Metastatic Liver Carcinoma in the Lung (tissue), 2 donors: Measurements from ENCODE around the gene FBXO5.

- PRO-cap, 2 experiments, result no peak in any of the 2 experiments
These were observed 89.7 kb upstream of the MTHFD1L start for GRCh38 chr6:150775647-150776367.

DNA sequence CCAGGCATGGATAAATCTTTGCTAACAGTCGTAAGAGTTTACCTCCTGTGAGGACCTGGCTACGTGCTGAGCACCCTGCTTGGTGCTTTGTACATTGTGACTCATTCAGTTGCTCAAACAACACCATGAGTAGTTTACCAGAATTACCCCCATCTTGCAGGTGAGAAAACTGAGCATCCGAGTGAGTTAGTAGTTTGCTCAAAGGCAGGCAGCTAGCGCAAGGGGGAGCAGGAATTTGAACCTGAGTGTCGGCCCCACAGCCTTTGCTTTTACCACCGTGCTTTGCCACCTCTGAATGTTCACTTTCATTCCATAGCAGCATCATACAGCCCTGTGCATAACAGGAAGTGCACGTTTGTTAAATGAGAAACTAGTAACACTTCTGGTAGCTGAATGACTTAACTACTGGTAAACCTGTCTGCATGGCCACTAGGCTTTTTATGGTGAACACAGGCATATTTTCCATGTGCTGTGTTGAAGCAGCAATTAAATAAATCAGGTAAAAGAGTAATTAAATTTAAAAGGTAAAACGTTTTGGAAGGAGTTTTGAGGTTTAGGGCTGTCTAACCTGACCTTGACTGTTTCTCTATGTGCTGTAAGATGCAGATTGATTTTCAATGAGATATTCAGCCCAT lies 122.0 kb downstream of the MTHFD1L start:
- PRO-cap, 2 experiments, result no peak in any of the 2 experiments

DNA sequence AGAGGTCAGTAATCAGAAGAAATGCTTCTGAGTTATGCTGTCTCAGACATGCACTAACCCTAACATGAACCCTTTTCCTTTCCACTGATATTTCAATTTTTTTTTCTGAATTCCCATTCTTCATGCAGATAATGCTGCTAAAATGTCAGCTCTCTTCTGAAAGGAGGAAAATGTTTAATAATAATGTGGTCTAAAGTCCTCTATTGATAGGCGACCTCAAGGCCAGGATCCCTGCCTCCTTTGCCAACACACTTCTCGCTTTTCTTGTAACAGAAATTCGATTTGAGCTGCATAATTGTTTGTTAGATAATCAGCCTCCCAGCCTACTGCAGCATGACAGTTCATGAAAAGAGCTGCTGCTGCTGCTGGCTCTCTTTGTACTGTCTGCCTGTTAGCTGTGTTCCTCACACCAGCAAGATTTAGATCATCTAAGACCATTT lies 153.9 kb downstream of the MTHFD1L start:
- PRO-cap, 2 experiments, result no peak in any of the 2 experiments

GRCh38 chr6:151024887-151025478 lies 159.5 kb downstream of the MTHFD1L start:
- PRO-cap, 2 experiments, result no peak in any of the 2 experiments

DNA sequence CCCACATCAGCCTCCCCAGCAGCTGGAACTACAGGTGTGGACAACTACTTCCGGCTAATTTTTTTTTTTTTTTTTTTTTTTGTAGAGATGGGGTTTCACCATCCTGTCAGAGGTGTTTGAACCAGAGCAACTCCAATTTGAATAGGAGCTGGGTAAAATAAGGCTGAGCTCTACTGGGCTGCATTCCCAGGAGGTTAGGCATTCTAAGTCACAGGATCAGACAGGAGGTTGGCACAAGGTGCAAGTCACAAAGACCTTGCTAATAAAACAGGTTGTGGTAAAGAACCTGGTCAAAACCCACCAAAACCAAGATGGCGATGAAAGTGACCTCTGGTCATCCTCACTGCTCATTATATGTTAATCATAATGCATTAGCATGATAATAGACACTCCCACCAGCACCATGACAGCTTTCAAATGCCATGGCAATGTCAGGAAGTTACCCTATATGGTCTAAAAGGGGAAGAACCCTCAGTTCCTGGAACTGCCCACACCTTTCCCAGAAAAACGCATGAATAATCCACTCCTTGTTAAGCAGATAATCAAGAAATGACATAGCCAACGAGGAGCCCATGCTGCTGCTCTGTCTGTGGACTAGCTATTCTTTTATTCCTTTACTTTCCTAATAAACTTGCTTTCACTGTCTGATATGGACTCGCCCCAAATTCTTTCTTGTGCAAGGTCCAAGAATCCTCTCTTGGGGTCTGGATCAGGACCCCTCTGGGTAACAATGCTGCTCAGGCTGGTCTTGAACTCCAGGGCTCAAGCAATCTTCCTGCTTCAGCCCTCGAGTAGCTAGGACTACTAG lies 10.6 kb upstream of the AKAP12 start:
- PRO-cap, 2 experiments, result no peak in any of the 2 experiments

DNA sequence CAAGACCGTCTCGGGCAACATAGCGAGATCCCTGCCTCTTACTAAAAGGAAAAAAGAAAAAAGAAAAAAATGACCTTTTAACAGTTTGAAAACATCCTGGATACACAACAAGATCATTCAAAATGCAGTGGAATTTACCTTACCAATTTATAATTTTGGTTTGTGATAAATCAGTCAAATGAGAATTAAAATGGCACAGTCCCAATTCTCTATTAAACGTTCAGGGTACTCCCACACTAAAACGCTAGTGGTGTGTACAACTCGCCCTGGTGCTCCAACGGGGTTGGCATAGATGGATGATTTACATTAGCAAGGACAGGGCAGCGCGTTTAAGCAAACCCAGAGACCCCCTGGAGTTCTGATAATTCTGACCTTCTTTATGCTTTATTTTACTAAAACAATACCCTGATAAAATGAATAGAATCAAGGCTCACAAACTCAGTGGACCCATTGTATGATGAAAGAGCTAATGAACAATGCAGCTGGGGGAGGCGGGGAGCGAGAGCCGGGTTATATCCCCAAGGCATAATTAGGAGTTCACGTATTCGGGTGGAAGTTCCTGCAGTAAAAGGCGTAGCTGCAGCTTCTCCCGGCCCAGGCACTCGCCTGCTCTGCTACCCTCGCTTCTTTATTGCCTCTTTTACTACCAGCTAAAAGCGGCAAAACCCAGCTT lies 2.0 kb downstream of the ZBTB2 start:
- PRO-cap, 2 experiments, result peak in 2 of 2 experiments; most common plus-strand start position 544 of the sequence (in 2)

DNA sequence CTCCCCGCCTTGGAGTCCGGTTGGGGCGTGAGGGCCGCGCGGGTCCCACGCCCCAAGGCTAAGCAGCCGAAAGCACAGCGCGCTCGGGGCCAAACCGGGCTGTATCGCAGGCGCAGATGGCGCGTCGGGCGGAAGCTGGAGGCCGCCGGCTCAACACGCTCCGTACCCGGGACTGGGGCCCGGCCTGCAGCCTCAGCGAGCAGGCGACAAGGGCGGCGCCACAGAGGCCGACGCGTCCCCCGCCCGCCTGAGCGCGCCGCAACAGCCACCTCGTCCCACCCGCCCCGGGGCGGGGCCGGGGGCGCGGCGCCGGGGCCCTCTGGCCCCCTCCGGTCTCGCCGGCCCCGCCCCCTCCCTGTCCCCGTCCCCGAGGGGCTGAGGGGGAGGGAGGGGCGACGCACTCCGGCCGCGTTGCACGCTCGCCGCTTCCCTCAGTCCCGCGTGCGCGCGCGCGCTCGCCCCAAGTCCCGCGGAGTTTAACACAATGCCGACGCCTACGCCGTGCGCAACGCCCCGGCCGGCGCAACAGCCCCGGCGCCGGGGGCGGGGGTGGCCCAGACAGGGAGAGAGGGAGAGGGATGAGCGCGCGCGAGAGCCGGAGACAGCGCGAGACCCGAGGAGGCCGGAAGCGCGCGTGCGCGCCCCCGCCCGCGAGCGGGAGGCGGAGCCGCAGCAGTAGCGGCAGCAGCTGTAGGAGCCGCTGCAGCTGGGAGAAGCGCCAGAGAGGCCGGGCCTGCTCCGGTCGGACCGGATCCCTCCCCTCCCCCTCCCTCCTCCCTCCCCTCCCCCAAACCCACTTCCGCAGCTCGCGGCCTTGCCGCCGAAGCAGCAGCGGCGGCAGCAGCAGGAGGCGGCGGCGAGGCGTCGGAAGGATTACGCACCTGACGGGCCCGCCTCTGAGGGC lies 1.1 kb downstream of the ZBTB2 start:
- PRO-cap, 2 experiments, result peak in 2 of 2 experiments; most common plus-strand start position 113 of the sequence (in 1); most common minus-strand start position 174 of the sequence (in 2)

- PRO-cap, 2 experiments, result no peak in any of the 2 experiments
These were observed 270 bp downstream of the ZBTB2 start for GRCh38 chr6:151391179-151391398.

GRCh38 chr6:151490777-151491460 lies 2.9 kb upstream of the CCDC170 start:
- PRO-cap, 2 experiments, result no peak in any of the 2 experiments

DNA sequence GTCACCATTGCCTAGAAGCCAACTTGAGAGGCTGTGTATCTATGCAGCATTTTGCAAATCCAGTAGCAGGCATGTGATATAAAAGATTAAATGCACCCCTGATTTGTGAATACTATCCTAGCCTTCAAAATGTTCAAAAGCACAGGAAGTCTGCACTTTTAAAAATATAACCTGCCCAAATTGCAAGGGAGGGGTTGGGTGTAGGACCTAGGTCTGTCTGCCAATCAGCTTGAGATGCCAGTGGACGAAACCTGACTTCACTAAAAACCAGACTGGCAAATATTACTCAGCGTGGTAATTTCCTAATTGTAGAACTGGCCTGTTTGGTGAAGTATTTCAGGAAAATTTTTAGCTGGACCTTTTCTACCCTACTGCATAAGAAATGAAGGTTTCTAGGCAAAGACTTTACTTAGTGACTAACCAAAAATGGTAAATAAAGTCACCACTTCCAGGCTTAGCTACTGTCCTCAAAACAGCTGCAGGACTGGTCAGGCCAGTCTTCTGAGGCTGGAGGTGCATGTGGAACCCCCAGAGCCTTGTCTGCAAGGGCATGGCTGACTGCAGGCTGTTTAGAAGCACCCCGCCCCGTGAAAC lies 104.5 kb upstream of the ESR1 start:
- PRO-cap, 2 experiments, result no peak in any of the 2 experiments

GRCh38 chr6:151813826-151814287 lies 6.4 kb downstream of the ESR1 start:
- PRO-cap, 2 experiments, result no peak in any of the 2 experiments

- PRO-cap, 2 experiments, result no peak in any of the 2 experiments
These were observed 7.1 kb downstream of the ESR1 start for GRCh38 chr6:151814602-151814989.

GRCh38 chr6:151815518-151816139 lies 8.1 kb downstream of the ESR1 start:
- PRO-cap, 2 experiments, result no peak in any of the 2 experiments

GRCh38 chr6:152380103-152380792 lies 256.9 kb downstream of the SYNE1 start:
- PRO-cap, 2 experiments, result peak in 2 of 2 experiments; most common plus-strand start chr6:152380538 (in 2); most common minus-strand start chr6:152380400 (in 1)

- PRO-cap, 2 experiments, result no peak in any of the 2 experiments
These were observed 4.2 kb downstream of the MYCT1 start for GRCh38 chr6:152701772-152702399.

DNA sequence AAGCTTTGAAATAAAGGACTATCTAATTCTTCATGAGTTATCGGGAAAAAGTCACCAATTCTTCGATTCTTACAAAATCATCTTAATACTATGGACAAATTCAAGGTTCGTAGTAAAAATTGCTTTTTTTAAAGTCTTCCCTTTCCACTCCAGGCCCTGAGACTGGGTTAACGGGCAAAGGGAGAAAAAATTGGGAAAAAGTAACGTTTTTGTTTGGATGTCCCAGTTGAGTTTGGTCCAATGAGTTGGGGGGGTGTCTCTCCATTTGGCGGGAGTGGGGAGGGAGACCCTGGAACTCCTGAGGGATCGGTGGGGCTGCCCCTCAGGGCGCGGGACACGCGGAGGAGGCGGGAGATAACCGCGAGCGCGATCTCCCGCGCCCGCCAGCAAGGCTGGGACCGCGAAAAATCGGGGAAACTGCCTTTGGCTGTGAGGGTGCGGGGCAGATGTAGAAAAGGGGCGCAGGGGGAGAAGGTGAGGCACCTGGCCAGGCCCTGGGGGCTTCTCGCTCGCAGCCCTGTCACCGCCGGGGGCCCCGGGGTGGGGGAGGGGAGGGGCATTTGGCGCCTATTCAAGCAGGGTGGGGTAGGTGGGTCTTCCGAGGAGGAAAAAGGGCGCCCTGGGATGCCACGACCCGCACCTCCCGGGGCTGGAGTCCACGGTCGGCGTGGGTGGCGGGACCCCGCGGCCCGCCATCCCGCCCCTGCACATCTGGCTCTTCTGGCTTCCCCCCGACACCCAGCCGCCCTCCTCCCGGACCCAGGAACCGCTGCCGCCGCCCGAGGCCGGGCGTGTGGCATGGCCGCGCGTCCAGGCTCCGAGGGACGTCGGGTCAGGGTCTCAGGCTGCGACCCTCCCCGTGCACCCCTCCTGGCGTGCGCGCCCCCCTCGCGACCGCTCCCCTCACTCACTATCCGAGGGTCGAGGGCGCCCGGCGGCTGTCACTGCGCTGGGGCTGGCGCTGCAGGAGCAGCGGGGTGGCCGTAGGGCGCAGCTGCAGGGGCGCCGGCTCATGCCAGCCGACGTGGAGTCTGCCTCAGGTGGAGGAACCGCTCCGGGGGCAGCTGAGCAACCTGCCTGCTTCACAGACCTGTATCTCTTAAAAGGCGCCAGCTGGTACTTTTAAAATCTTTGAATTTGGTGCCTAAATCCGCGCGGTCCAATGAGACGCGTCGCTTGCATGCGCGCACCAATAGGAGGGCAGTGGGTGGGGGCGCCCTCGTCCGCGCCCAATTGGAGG lies at the start of gene FBXO5:
FBXO5 (minus strand) TSS at position 1,096 of the 1,240 bp plus-strand sequence.
- PRO-cap, 2 experiments, result peak in 1 of 2 experiments; most common minus-strand start position 1,101 of the sequence (in 1)

- PRO-cap, 2 experiments, result no peak in any of the 2 experiments
These were observed 683 bp downstream of the MTRF1L start for GRCh38 chr6:153001486-153002566.

- PRO-cap, 2 experiments, result no peak in any of the 2 experiments
These were observed 905 bp upstream of the MTRF1L start for GRCh38 chr6:153003218-153004010.

DNA sequence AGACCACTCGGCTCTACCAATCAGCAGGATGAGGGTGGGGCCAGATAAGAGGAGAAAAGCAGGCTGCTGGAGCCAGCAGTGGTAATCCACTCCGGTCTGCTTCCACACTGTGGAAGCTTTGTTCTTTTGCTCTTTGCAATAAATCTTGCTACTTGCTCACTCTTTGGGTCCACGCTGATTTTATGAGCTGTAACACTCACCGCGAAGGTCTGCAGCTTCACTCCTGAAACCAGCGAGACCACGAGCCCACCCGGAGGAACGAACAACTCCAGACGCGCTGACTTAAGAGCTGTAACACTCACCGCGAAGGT lies 3.2 kb upstream of the RGS17 start:
- PRO-cap, 2 experiments, result no peak in any of the 2 experiments

GRCh38 chr6:153856222-153856536 lies 182.9 kb upstream of the OPRM1 start:
- PRO-cap, 2 experiments, result no peak in any of the 2 experiments